Metastatic Breast Carcinoma in the Ovary (tissue), 3 donors: ENCODE data around the genes H2BC13, H2BC15, ZSCAN23, OR14J1 and OR2I1P.

GRCh38 chr6:27478409-27479246 is 5.7 kb upstream of the ZNF184 start:
- PRO-cap, 3 experiments, result no peak in any of the 3 experiments

DNA sequence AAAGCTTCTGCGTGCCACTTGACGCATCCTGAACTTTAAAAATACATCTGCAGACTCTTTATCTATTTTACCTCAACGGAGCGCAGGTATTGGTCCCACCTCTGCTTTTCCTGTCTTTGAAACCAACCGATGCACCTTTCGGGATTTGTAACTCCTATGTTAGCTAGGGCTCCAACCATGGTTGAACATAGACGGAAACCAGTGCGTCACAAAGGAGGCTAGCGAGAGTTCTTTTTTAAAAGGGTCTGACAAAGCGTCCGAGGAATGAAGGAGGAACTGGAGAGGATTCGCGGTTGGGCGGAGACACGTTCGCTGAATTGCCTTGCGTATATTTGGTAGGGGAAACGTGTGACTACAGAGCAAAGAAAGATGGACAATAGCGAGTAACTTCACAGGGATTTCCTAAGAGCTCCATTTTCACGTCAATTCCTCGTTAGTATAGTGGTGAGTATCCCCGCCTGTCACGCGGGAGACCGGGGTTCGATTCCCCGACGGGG is 6.4 kb upstream of the ZNF184 start:
- PRO-cap, 3 experiments, result peak in 2 of 3 experiments; most common plus-strand start position 272 of the sequence (in 1); most common minus-strand start position 319 of the sequence (in 2)

DNA sequence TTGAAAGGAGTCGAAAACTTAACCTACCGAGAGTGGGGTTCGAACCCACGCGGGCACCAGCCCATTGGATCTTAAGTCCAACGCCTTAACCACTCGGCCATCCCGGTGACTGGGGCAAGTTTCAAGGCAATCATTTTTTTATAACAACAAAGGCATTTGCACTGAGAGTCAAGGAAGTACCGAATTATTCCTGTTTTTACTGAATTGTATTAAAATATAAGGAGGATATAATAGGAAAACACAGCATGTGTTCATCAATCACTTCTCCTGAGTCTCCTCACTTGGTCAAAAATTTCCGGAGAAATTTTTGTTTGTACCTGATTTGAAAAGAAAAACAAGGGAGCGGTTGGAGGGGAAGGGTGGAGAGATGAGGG is 86.6 kb downstream of the H2BC13 start:
- PRO-cap, 3 experiments, result no peak in any of the 3 experiments

- PRO-cap, 3 experiments, result peak in 3 of 3 experiments; most common minus-strand start chr6:27807861 (in 2)
Observed at GRCh38 chr6:27807391-27808079, at the start of gene H2BC13. Gene H2BC13, minus strand, starts transcription at chr6:27807929.

GRCh38 chr6:27838482-27839432 is at the start of gene H2BC15:
Gene H2BC15, plus strand, starts transcription at chr6:27838569.
- PRO-cap, 3 experiments, result peak in 3 of 3 experiments; most common plus-strand start chr6:27838585 (in 3); most common minus-strand start chr6:27838996 (in 1)

DNA sequence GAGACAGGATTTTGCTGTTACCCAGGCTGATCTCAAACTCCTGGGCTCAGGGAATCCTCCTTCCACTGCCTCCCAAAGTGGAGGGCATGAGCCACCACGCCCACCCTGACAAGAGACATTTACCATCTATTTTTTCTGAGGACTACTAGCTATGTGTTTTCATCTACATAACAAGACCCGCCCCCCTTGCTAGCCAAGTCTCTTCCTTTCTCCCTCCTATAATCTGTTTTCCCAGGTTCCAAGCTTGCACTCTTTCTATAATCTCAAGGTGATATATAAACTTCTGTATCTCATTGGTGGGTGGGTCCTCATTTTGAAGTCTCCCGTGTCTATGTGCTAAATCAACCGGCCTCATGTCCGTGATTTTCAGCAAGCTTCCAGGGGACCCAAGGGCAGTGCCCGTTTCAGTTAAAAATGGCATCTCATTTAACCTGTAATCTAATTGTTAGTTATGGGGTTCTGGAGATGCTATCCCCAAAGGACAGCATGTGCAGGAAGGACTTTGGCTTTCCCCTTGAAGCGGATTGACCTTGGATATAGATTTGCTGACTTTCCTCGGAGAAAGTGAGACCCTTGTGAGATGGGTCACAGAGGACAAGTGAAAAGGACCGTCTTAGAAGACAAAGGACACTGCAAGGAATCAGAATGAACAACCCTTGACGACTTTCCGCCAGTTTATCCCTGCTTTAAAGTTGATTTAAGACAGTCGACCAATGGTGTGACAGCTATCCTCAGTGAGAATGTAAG is 881 bp downstream of the H3C12 start:
- PRO-cap, 3 experiments, result no peak in any of the 3 experiments

GRCh38 chr6:27891442-27891860 is 825 bp upstream of the H3C12 start:
- PRO-cap, 3 experiments, result no peak in any of the 3 experiments

DNA sequence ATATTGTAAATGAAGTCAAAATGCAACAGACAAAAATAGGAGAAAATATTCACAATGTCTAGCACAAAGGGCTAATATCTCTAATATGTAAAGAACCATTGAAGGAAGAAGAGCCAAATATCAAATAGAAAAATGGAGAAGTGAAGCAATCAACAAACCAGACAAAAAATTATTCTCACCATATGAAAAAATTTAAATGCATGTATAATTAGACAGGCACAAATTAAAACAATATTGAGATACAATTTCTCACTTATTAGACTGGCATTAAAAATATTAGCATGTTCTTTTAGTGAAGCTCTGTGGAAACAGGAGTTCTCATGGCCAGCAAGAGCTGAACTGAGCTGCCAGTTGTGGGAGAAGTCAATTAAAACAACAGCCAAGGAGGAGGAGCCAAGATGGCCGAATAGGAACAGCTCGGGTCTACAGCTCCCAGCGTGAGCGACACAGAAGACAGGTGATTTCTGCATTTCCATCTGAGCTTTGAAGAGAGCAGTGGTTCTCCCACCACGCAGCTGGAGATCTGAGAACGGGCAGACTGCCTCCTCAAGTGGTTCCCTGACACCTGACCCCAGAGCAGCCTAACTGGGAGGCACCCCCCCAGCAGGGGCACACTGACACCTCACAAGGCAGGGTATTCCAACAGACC is 14.0 kb upstream of the OR2B6 start:
- PRO-cap, 3 experiments, result no peak in any of the 3 experiments

- PRO-cap, 3 experiments, result no peak in any of the 3 experiments
Observed at GRCh38 chr6:28155930-28156523, 14.3 kb downstream of the ZKSCAN8 start.

GRCh38 chr6:28334991-28335626 is 839 bp downstream of the ZSCAN31 start:
- PRO-cap, 3 experiments, result peak in 3 of 3 experiments; most common minus-strand start chr6:28335497 (in 3)

DNA sequence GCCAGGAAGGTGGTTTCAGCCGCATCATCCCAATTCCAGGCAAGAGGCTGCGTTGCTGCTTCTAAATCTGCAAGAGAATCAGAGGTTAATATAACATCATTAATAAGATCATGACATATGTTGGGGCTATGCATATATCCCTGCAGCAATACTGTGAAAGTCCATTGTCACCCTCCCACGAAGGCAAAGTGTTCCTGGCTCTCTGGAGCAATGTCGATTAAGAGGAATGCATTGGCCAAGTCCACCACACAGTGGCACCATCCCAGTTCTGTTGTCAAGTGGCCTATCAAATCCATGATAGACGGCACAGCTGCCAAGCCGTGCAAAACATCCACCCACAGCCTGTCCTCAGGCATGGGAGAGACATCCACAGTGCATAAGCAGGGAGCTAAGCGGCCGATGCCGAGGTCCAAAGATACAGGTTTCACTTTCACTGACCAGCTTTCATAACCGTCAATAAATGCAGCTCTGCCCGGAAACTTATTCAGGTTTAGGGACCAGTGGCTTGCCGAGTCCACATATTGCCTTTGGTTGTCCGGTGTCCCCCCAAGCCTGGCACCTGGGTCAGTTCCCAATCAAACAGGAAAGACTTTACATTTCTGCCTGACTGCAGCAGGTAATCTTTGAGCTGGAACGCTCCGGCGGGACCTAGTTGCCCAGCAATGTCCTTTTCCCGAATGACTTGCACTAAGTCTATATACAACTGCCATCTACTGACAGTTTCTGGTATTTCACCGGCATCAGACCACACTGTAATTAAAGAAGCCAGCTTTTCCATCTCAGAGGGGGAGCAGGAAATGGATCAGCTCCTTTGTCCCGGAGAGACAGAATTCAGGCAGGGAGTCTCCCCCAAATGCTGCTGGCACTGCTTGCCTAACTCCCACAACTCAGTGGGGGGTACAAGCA is 6.1 kb downstream of the ZKSCAN3 start:
- PRO-cap, 3 experiments, result peak in 3 of 3 experiments; most common plus-strand start position 777 of the sequence (in 1); most common minus-strand start position 664 of the sequence (in 2)

- PRO-cap, 3 experiments, result no peak in any of the 3 experiments
Observed at GRCh38 chr6:28435584-28436231, 7.6 kb downstream of the ZSCAN23 start.

DNA sequence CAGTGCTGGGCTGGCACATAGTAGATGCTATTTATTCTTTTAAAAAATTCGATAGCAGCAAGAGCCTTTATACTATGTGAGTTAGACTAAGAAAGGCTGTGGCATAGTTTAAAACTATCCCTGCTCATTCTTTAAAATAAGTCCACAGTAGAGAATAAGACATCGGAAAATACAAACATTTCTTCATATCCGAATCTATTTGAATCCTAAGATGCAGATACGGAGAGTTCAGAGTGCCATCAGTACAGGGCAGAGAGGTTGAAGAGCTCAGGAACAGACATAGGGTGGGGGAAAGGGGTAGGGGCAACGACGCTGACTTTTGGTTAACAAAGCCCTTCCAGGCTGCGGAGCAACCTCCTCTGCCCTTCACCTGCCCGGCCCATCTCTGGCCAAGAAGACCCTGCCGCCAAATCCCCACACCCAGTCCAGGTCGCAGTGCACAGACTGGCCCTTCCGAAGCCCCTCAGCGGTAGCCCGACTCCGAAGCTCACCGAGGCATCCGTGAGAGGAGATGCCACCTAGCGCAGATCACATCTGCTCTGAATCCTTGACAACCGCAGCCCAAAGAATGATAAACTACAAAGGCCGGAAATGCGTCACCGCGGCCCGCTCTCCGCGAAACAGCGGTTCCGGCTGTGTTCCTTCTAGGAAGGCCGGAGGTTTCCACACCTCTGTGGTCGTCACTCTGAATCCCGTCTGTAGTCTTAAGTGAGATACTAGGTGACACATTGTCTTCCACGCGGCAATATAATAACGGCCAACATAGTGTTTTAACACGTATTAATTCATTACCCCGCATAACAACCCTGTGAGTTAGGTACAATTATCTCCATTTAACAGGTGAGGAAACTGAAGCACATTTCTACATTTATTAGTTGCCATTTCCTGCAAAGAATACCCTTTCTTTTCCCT is at the start of gene ZSCAN23:
TSS of gene ZSCAN23 (minus strand) at position 584 of the 912 bp plus-strand sequence.
- PRO-cap, 3 experiments, result peak in 2 of 3 experiments; most common plus-strand start position 619 of the sequence (in 1); most common minus-strand start position 535 of the sequence (in 1)

GRCh38 chr6:28478533-28478804 is 35.2 kb upstream of the ZSCAN23 start:
- PRO-cap, 3 experiments, result no peak in any of the 3 experiments

DNA sequence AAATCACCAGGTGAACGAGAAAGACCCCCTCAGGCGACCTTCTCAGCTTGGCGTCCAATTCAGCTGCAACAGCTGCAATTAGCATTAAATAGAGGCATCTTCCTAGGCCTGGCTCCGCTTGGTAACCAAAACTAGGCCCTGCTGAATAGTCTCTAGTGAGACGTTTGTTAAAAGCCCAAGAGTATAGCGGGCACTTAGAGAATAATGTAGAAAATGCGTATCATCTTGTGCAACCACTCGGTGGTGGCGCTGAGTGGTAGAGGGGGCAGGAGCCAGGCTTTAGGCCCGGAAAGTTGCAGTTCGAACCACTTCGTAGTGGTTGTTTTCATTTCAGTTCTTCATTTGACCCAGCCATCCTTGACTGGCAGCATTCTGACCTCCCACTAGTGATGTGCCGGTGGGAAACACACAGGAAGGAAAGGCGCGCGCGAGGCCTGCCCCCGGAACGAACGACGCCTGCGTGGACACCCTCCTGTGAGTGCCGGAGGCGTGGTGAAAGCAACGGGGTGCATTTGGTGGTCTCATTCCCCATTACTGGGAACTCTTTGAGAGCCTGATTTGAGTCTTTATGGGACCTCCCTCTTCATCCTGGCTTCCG is 18.0 kb downstream of the GPX5 start:
- PRO-cap, 3 experiments, result peak in 1 of 3 experiments; most common plus-strand start position 477 of the sequence (in 1)

GRCh38 chr6:28871865-28872712 is 51.7 kb downstream of the TRIM27 start:
- PRO-cap, 3 experiments, result no peak in any of the 3 experiments

DNA sequence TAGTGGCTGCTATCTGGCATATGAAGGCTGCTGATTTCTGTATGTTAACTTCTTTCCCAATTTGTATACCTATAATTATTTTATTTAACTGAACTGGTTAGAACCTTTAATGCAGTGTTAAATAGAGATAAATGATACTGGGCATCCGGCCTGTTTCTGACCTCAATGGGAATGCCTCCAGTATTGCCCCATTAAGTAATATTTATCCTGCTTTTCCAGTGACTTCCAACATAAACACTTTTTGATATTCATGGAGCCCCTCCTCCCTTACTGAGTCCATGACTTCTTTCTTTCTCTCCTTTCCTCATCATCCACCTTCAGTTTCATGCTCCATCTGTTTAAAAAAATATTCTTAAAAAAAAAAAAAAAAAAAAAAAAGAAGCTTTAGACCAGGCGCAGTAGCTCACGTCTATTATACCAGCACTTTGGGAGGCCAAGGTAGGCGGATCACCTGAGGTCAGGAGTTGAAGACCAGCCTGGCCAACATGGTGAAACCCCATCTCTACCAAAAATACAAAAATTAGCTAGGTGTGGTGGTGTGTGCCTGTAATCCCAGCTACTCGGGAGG is 8.8 kb downstream of the TRIM27 start:
- PRO-cap, 3 experiments, result no peak in any of the 3 experiments

- PRO-cap, 3 experiments, result no peak in any of the 3 experiments
Observed at GRCh38 chr6:29301473-29301786, at the start of gene OR14J1. Gene OR14J1, plus strand, starts transcription at chr6:29301701.

DNA sequence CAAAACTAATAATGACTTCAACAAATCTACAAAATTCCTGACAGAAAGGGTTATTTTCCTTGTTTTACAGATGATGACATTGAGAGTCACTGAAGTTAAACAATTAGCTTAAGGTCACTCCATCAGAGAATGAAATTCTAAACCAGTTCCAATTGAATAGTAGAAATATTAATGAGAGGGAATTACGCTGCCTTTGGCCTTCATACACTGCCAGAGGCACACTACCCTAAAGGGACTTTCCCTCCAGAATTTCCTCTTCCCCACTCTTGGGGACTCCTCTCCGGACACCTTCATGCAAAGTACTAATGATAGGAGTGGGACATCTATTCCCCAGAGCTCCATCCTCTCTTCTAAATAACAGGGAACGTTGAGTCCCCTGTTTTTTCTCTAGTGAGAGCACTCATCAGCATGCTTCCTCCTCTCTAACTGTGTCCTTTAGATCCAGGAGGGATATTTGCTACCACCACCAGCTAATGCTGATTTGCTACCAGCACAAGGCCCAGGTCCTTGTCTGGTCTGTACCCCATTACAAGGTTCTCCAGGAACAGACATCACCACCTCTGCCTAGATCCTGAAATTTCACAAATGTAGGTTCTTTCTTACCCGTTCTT is at the start of gene OR2I1P:
TSS of gene OR2I1P (plus strand) at position 394 of the 611 bp plus-strand sequence.
- PRO-cap, 3 experiments, result no peak in any of the 3 experiments

DNA sequence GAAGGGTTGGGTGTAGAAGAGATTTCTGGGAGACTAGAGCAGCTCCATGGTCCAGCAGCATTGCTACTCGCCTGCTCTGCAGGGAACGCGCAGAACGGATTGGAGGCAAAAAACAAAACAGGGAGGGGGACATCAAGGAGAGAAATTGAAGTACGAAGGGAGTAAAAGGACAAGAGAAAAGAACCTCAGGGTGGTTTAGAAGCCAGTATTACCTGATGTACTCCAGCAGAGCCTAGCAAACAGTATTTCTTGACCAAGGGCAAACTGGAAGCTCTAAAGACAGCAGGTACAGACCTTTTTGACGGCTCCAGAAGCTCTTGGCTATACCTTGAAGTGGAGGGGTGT is 615 bp upstream of the GABBR1 start:
- PRO-cap, 3 experiments, result peak in 1 of 3 experiments; most common minus-strand start position 78 of the sequence (in 1)